Left ventricle myocardium (tissue), 1 donor: ENCODE results near the gene CORO2A.

DNA sequence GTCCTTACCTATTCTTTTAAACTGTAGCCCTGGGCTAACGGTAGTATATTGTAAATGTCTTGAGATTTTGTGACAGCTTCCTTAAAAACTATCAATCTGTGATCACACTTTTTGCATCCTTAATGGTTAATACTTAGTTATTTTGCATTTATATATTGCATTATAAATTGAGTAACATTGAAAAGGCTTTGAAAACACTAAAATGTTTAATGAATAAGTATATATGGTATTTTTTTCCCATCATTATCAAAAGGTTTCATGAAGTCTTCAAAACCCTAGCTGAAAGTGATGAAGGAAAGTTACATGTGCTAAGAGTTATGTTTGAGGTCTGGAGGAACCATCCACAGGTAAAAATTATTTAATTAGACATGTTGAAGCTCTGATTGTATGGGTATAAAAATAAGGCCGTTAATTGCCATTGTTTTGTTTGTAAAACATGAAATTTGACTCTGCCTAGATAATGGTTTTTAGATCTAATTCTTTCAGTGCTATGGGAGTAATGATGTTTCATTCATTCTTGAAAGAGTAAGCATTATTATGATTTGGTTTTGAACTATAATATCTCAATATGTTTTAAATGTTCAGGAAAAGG is 29.2 kb downstream of the NCBP1 start:
- PRO-cap: no peak

DNA sequence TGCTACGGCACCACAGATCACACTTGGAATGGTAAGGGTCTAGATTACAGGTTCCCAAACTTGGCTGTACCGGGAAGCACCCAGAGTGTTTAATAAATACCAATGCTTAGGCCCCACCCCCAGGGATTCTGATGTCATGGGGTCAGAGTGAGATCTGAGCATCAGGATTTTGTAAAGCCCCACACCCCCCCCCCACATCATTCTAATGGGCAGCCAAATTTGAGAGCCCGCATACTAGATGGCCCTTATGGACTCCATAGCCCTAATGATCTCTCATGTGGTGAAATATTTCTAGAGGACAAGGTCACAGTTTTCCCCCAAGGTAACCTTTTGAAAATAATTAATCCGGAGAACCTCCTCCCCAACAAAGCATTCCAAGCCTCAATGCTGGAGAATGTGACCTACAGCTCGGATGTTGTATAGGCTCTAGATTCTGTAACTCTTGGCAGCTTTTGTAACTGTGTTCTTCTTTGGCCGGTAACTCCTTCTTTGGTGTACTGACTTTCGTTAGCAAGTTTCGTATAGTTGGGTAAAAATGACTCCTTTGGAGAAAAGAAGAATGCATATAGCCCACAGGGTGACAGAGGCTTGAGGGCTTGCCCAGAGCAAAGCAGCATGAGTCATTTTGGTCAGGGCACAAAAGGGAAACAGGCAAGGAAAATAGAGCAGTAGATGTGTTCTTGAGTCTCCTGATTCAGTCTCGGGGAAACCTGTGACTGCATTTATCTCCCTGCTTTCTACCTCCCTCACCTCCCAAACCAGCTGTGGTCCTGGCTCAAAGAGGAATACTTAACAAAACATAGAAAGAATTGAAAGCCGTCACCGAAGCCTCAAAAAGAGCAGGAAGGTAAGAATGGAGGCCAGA is 6.4 kb upstream of the XPA start:
- PRO-cap: no peak

DNA sequence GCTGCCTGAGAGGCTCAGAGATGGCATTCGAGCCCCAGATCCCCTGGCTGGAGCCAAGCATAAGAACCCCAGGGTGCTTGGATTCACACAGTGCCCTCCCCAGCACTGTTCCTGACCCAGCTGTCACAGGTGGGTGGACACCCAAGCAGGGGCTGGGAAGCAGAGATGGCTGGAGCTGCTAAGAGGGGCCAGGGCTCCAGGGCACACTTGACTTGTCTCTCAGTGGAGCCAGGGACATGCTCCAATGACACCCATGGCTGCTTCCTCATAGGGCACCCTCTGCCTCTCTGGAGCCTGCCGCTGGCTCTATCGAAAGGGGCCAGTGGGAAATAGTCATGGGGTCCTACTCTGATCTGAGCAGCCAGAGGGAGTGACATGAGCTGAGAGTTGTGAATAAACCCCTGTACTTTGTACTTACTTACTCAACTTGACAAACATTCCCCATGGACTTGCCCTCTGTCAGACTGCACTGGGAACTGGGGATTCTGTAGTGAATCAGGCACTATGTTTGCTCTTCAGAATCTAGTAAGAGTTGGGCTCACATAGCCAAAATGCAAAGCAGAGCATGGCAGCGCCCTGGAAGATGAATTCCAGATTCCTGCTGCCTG is 62.7 kb upstream of the XPA start:
- PRO-cap: no peak

- PRO-cap: no peak
Observed at GRCh38 chr9:97930777-97931529, 7.0 kb downstream of the HEMGN start.

DNA sequence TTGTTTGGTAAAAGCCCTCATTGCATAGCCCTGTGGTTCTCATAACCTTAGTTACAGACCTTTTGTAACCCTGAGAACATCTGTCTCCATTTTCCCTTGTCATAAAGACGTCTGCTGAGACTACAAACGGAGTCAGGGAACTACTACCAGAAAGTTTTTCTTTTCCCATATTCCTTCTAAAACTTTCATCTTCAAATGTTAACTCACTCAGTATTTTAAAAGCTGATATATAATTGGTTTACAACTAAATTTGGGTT is 1.3 kb upstream of the ANP32B start:
- PRO-cap: no peak

GRCh38 chr9:97987343-97988071 is 4.4 kb downstream of the ANP32B start:
- PRO-cap: no peak

DNA sequence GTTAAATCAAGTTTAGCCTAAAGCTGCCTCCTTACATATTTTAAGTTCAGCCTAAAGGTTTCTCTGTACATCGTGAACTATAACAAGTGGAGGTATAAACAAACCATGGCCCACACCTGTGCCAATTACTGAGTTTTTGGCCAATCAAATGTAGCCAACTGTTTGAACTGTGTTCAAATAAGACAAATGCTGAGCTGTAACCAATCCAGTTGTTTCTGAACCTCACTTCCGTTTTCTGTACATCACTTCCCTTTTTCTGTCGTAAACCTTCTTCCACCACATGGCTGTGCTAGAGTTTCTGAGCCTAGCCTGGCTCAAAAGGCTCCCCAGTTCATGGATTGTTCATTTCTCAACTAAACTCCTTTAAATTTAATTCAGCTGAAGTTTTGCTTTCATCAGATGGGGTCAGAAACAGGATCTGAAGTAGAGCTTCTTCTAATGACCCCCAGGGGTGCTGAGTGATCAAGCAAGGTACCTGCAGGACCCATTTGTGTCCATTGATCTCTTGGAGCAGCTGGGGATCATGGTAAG is 11.2 kb upstream of the NANS start:
- PRO-cap: no peak

- PRO-cap: no peak
Observed at GRCh38 chr9:98057474-98057764, 887 bp downstream of the NANS start.

GRCh38 chr9:98084175-98085034 is 27.9 kb downstream of the NANS start:
- PRO-cap: no peak

DNA sequence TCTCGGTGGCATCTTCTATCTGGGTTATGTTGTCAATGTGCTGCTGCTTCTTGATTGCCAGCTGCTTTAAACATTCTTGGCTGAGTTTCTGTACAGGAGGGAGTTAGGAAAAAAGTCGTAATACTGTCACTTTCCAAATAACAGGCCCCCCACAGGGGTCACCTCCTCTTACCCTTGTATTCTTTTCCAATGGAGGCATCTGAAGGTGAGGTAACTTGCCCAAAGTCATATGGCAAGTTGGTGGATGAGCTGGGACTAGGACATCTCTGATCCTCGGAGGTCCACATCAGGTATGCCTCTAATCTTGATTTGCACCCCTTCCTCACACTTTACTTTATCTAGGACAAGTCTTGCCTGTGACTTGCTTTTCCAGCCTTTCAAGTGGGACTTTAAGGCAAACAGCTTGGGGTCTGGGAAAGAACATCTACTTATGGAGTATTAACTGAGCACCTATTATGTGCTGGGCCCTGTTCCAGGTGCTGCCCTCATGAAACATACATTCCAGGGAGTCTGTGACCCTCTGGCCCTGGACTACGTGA is 9.1 kb downstream of the TRIM14 start:
- PRO-cap: no peak

DNA sequence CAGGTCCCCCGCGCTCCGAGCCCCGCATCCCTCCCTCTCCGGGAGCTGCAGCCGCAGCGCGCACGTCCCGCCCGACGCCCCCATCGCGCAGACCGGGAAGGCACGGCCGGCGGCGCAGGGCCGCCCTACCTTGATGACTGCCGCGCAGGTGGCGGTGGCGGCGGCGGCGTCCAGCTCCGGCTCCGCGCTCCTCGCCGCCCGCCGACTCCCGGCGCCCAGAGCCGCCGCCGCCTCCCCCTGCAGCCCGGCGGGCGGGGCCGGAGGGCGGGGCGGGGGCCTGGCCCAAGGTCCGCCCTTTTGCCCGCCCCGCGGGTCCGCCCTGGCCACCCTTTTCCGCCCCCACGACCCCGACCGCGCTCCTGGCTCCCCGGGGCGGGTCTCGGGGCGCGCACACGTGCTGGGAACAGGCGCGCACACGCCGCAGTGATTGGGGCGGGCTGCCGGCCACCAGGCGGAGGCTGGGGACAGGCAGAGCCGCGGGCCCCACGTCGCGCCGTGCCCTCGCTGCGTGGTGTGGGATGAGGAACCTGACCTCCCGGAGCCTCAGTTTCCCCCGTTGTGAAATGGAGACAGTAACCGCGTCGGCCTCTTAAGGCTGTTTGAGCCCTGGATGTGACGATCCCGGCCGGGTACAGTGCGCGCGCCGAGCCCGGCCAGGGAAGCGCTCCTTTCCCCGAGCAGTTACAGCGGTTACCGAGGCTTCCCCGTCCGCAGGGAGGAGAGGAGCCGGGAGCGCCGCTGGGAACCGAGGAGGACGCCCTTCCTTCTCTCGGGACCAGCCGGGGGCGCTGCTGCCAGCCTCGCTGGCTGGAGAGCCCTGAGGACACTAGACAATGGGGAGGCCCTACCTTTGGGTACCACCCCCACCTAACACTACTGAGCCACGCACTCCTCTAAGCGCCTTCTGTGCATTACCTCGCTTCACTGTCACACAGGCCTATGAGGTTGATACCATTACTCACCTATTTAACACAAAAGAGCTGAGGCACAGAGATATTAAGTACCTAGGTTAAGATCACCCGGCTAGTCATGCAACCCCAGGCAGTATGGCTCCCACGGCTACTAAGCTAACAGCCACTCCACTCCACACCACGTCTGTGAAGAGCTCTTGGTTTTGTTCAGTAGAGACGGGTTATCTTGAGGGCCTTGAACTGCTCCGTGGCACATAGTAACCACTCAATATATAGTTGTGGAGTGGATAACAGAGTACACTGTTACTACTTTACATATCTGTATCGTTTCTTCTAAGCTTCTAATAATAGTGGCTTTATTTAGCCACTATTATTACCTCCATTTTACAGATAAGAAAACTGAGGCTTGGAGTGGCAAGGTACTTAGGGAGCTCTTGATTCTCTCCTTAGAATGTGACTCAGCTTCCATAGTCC is at the start of gene CORO2A:
CORO2A (minus strand) TSS at position 208 of the 1,385 bp plus-strand sequence.
- PRO-cap: bidirectional peak, plus-strand start at position 423 of the sequence, minus-strand start at position 207 of the sequence

GRCh38 chr9:98214918-98215367 is 22.5 kb upstream of the CORO2A start:
- PRO-cap: no peak

DNA sequence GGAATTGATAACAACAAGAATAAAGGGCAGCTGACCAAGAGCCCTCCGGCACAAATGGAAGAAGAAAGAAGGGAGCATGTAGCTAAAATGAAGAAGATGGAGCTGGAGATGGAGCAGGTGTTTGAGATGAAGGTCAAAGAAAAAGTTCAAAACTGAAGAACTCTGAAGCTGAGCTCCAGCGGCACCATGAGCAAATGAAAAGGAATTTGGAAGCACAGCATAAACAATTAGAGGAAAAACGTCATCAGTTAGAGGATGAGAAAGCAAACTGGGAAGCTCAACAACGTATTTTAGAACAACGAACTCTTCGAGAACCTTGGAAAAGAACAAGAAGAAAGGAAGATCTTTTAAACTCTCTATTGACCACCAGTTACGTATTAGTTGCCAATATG is 101.0 kb downstream of the GABBR2 start:
- PRO-cap: bidirectional peak, plus-strand start at position 288 of the sequence, minus-strand start at position 195 of the sequence

DNA sequence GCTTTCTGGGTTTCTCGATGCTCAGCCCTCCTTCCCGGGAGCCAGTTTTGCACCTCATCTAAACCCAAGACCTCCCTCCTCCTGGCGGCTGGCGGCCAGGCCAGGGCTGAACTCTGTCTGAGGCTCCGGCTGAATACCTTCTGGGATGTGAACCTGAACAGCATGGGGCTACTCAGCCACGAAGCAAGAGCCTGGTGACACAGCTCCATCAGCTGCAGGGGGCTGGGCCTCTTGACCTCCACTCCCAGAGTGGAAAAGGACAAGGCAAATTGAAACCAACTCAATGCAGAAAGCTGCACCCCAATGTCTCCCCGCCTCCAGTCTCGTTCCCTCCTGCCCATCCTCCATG is 4.7 kb downstream of the ANKS6 start:
- PRO-cap: no peak

DNA sequence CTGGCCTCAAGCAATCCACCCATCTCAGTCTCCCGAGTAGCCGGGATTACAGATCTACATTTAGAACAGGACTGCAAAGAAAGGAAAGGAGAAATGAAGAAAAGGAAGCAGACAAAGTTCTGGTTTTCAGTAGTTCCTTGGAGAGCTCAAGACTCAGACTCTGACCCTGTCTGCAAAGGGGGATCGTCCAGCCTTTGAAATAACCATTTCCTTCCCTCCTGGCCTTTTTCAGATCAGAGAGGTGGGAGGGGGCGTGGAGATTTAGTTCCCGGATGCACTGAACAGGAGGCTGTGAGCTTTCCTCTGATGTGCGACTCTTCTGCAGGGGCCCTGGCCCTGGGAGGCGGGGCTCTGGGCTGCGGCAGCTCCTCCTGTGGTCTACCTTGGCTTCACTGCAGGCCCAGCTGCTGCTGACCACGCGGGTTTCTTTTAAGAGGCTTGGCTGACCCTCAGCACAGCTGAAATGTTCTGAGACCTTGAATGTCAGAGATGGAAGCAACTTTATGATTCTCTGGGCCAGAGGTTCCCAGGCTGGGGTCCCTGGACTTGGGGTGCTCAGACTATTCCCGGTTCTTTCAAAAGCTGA is 27.1 kb upstream of the COL15A1 start:
- PRO-cap: no peak

DNA sequence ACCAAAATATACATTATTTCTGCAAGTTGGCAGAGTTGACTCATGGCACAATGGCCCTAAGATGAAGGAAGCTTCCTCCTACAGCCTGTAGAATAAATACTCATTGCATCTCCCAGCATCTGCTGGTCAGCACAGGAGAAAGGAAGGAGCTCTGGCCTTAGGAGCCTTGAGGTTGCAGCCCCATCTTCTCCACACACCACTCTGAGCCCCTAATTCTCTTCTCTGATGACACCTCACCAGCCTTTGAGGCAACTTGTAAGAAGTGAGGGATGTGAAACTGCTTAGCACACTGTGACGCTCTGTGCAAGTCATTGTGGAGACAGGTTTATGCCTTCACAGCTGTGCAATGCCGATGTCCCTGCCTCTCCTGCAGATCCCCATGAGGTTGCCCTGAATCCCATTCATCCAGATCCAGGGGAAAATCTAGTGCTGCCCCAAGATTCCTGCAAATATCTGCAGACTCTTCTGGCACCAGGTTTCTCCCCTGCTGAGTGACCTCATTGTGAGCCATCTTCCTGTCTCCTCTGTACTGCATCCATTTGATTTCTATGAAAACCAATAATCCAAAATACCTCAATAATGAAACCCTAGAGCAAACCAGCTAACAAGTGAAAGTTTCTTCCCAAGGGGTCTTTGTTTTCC is 65.3 kb upstream of the TGFBR1 start:
- PRO-cap: no peak

GRCh38 chr9:99072686-99073009 is 32.3 kb upstream of the TGFBR1 start:
- PRO-cap: no peak

- PRO-cap: no peak
Observed at GRCh38 chr9:99091564-99091768, 13.4 kb upstream of the TGFBR1 start.

GRCh38 chr9:99109548-99109972 is 4.6 kb downstream of the TGFBR1 start:
- PRO-cap: no peak

- PRO-cap: no peak
Observed at GRCh38 chr9:99137607-99138188, 32.8 kb downstream of the TGFBR1 start.